Metastatic Breast Carcinoma in the Brain (tissue), 10 donors: ENCODE data around the genes AEBP1 and NPC1L1.

DNA sequence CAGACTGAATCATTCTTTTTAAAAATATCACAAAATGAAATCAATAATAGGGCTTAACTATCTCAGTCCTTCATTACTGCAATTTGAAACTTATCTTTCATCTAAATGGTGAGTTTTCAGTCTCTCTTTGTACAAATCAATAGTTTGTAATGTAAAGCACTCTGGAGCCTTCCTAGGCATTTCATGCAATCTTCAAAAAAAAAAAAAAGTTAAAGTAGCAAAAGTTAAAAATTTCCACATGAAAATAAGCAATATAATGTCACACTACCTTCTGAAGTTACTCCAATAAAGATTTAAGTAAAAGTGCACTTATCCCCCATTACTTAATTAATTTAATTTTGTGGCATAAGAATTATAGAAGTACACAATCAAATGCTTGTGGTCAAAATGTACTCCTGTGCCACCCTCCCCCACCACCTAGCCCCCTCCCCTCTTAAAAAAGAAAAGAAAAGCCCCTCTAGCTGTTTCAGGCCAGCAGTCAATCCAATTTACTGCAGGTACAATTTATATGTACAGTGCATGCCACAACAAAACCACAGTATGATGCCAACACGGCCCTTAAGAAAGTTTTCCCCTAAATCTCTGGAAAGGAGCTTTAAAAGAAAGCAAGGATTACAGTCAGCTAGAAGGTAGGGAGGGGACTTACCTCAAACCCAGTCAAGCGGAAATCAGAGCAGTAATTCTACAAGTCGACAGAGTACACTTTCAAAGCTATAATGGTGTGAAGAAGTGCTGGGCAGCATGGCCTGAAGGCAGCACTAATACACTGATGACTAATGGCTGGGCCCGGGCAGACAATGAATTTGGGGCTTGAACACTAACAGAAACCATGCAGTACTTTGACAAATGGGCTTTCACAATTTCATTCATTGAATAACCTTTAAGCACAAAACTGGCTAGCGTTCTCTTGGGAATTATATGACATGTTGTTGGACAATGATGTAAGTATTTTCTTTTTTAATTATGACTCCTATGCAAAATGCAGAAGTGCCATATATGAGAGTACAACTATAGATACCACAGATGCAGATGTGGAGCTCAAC is 5.0 kb downstream of the GLI3 start:
- PRO-cap, 10 experiments: peak in 1 of 10 experiments; most common plus-strand start position 766 of the sequence (in 1); most common minus-strand start position 718 of the sequence (in 1)

DNA sequence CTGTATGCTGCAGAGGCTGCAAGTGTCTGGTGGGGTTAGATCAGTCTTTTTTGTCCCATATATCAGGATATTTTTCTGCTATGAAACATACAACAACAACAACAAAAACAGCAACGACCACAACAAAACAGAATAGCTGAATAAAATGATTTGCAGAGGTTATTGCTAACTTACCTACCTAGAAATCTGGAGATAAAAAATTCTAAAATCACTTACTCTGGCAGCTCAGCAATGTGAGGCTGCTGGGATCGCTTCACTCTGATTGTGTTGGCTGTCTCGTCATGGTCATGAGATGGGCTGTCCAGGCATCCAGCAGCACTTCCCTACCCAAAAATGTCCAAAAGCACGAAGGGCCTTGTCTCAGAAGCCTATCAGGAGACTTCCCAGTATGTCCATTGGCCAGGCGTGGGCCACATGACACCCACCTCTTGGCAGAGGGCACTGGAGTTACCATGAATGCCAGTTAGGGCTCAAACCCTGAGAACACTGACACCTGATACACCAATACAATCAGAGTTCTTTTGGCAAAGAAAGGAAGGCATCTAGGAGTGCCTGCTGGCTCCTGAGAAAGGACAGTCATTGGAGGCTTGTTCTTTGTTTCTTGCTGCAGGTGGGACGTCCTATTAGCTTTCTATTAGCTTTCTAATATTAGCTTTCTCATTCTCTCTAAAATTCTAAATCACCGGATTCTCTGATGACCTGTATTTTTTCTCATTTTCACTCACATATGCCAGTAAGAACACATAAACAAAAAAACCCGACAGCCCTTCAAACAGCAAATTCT is 27.0 kb upstream of the GLI3 start:
- PRO-cap, 10 experiments: no peak in any of the 10 experiments

DNA sequence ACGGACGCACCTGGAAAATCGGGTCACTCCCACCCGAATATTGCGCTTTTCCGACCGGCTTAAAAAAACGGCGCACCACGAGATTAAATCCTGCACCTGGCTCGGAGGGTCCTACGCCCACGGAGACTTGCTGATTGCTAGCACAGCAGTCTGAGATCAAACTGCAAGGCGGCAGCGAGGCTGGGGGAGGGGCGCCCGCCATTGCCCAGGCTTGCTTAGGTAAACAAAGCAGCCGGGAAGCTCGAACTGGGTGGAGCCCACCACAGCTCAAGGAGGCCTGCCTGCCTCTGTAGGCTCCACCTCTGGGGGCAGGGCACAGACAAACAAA is 53.1 kb upstream of the HECW1 start:
- PRO-cap, 10 experiments: peak in 1 of 10 experiments; most common minus-strand start position 139 of the sequence (in 1)

GRCh38 chr7:43669784-43670073 is 59.6 kb downstream of the COA1 start:
- PRO-cap, 10 experiments: no peak in any of the 10 experiments

GRCh38 chr7:43694793-43695221 is 34.5 kb downstream of the COA1 start:
- PRO-cap, 10 experiments: no peak in any of the 10 experiments

GRCh38 chr7:43734455-43735117 is 5.3 kb upstream of the COA1 start:
- PRO-cap, 10 experiments: no peak in any of the 10 experiments

- PRO-cap, 10 experiments: no peak in any of the 10 experiments
Measured at GRCh38 chr7:43838649-43839124, 30.6 kb downstream of the MRPS24 start.

- PRO-cap, 10 experiments: no peak in any of the 10 experiments
Measured at GRCh38 chr7:43867971-43868612, 1.2 kb downstream of the MRPS24 start.

DNA sequence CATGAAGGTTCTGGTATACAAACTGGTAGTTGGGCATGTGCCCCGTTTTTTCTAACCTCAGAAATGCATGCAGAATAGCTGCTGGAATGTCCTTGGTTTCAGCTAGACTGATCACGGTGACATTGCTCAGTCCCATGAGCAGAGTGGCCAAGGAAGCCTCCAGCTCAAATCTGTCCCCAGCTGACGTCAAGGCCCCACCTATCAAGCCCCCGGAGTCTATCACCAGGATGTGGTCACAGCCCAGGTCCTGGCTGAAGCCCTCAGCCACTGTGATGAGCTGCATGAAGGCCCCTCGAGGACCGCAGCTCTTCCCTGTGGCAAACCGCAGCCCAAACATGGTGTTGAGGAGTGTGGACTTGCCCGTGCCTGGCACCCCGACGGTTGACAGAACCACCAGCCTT is 7.7 kb upstream of the MRPS24 start:
- PRO-cap, 10 experiments: no peak in any of the 10 experiments

GRCh38 chr7:43900924-43901395 is 5.4 kb downstream of the URGCP start:
- PRO-cap, 10 experiments: no peak in any of the 10 experiments

- PRO-cap, 10 experiments: peak in 1 of 10 experiments; most common minus-strand start chr7:44046646 (in 1)
Measured at GRCh38 chr7:44046287-44047142, 2.0 kb downstream of the DBNL start.

- PRO-cap, 10 experiments: no peak in any of the 10 experiments
Measured at GRCh38 chr7:44084679-44085069, 2.3 kb upstream of the POLM start.

GRCh38 chr7:44103701-44104890 is at the start of gene AEBP1:
AEBP1 (plus strand) TSS chr7:44104345.
- PRO-cap, 10 experiments: peak in 10 of 10 experiments; most common plus-strand start chr7:44104356 (in 10); most common minus-strand start chr7:44104144 (in 1)

DNA sequence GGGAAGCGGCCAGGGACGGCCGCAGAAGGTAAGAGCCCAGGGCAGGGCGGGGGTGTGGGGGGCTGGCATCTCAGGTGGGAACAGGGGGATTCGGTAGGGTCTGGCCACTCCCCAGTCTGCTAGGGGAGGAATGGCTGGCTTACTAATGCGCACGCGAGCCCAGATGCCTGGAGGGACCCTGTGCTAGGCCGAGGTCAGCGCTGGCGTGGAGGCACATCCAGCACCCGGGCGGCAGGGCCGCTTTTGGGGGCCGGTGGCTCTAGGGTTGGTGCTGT is 683 bp downstream of the AEBP1 start:
- PRO-cap, 10 experiments: no peak in any of the 10 experiments

DNA sequence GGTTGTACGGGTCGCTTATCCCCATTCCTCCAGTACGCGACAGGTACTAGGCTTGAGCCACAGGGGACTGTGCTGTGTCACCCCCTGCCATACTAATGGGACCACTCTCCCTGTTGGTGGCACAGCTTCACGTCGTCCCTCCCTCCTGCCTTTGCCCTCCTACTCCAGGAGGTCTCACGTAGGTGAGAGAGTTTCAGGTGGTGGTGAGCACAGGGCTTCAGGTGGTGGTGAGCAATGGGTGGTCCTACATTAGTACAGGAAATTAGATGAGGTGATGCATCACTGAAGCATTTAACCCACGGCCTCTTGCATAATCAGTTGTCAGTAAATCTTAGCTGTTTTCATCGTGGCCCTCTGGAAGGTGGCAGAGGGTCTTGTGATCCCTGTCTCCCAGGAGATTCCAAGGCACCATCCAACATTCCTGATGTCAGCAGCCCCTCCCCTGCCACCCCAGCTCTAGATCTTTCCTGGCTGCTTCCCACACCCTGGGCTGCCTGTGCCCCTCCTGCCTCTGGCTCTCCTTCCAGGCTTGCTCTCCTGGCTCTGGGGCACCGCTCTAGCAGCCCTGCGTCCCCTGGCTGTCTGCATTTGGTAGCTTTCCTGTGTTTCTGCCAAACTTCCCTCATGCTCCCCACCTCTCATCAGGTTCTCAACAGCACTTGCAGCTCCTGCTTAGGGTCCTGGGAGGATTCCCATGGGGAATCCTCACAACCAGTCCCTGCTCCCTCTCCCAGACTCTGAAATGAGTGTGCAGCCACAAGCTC is 1.2 kb downstream of the AEBP1 start:
- PRO-cap, 10 experiments: peak in 1 of 10 experiments; most common plus-strand start position 526 of the sequence (in 1)

DNA sequence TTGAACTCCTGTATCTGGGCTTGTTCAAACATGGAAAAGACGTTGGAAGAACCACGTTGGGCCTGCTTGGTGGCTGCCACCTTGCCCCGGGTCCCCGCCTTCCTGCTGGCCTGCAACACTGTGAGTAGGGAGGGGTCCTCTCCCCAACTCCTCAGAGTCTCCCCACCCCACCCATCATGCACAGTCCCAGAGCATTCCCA is 267 bp downstream of the MYL7 start:
- PRO-cap, 10 experiments: no peak in any of the 10 experiments

DNA sequence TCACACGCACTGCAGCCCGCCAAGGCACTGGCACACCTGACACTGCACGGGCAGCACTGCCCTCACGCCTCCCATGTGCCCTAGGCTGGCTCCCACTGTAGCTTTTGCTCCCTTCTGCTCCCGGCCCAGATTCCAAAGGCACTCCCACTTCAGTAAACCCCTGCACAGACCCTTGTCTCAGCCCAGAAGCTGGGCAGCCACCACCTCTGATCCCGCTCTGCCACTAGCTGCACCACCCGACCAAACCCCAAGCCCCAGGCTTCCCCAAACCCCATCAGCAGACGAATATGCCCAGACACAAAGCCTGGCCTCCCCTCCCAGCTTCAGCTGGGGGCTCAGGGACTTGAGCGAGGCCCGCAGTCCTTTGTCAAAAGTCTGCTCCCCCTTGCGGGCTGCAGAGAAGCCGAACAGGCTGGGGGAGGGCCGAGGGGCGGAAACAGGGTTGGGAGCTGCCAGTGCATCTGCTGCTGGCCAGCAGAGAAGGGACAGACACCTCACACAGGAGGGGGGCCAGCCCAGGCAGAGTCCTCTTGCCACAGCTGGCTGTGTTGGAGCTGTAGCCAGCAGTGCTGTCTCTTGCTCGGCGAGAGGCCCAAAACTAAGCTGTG is 17.4 kb downstream of the YKT6 start:
- PRO-cap, 10 experiments: no peak in any of the 10 experiments

- PRO-cap, 10 experiments: peak in 2 of 10 experiments; most common plus-strand start chr7:44241195 (in 1)
Measured at GRCh38 chr7:44240923-44241456, 40.2 kb downstream of the YKT6 start.

- PRO-cap, 10 experiments: no peak in any of the 10 experiments
Measured at GRCh38 chr7:44320659-44321554, 4.5 kb downstream of the CAMK2B start.

- PRO-cap, 10 experiments: peak in 1 of 10 experiments; most common plus-strand start chr7:44541457 (in 1); most common minus-strand start chr7:44541268 (in 1)
Measured at GRCh38 chr7:44540933-44542067, at the start of gene NPC1L1. NPC1L1 (minus strand) TSS chr7:44541330.